ENCODE results near the genes ELOVL7 and RGS7BP.

GRCh38 chr5:57816307-57816581, 333.6 kb upstream of the ACTBL2 start:
- PRO-cap = no peak

DNA sequence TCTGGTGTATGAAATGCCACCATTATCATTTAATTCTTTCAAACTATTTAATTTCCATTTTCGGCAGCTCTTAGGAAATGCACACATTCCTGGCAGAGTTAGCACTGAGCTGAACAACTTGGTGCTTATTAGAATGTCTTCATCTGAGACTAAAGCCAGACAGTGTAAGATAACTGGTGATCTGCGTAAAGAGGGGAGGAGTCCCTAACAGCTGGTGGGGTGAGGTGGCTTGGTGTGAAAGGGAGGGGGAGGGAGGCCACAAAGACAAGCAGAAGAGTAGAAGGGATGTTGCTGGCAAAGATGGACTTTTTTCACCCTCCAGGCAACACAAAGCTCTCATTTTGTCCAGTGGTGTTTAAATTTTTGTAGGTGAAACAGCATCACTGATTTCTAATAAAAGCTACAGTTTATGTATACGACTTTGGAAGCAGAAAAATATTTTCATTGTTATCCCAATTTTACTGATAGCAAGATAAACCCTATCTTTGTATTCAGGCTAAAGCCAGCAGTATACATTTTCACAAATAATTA, 535.0 kb downstream of the PDE4D start:
- PRO-cap = no peak

DNA sequence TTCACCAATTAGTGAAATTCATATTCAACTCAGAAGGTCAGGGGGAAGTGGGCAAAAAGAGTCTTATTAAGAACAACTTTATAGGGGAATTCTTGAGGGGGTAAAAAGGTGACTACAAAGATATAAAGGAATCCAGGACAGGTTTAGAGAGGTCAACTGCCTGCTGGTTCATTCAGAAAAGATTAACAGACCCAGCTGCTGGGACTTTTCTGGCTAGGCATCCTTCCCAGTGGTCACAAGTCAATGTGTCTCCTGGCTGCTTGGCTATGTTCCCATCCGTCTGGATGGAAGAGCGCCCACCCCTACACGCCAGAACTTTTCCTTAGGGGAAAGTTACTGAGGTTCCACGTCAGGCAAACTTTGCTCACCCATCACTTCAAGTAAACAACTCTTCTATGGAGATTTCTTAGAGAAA, 350.1 kb downstream of the PDE4D start:
- PRO-cap = no peak

- PRO-cap = no peak
Measured at GRCh38 chr5:59584776-59585346, 308.7 kb downstream of the PDE4D start.

GRCh38 chr5:59617131-59617343, 276.5 kb downstream of the PDE4D start:
- PRO-cap = no peak

DNA sequence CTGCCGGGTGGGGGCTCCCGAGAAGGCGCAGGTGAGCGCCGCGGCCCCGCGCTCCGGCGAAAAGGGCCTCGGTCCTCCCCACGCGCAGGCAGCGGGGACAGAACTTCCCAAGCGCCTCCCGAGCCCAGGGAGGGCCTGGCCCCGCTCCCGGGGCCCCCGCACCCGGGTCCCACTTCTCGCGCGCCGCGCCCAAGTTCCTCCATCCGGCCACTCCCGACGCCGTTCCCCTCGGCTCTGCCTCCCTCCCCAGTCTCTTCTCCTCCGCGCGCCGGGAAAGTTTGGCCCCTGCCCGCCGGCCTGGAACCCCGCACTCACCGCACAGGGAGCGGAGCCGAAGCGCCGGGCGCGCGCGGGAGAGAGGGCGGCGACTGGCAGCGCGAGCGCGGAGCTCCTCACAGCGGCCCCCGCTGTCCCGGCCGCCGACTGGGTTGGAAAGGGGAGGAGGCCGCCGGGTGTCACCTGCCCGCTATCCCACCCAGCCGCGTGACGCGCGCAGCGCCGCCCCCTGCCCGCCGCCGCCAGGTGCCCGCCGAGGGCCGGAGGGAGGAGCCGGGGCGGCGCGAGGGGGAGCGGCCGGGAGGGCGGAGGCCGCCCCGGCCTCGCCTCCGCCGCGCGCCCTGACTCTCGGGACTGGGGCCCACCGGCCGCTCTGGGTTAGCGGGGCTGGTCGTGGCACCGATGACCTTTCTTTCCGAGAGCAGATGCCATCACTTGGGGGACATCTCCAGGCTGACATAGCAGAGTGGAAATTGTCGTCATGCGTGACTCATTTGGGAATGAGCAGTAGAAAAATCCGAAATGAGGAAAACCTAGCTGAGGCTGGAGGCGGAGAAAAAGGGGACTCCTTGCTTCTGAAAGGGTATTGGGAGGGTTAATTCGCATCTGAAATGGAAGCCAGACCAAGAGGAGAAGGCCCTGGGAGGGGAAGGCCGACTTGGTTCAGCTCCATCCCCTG, at the start of gene ELOVL7:
Gene ELOVL7 (minus strand): TSS at position 425 of the 955 bp plus-strand sequence.
- PRO-cap = bidirectional peak, plus-strand start at position 545 of the sequence, minus-strand start at position 405 of the sequence

- PRO-cap = no peak
Measured at GRCh38 chr5:61329321-61329741, 2.7 kb upstream of the ZSWIM6 start.

DNA sequence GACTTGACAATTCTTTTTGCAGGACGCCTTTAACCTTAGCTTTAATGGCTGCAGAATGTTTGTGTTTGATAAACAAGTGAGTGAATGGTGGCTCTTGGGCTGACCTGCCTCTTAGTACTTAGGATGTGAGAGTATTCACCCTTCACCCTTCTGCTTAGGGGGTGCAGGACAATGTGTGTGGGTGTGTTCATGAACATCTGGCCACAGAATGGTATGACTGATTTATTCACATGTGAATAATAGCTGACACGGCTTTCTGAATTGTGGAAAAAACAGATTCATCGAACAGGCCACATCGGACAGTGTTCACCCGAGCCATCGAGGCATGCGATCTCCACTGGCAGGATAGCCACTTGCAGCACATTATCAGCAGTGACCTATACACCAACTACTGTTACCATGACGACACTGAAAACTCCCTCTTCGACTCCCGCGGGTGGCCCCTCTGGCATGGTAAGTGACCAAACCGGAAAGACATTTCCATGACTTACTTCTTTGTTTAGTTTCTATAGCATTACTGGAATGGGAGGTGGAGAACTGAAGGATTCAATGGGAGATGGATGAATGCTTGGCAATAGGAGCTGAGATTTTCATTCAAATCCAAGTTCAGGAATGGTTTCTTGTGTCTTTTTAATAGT, 193.6 kb downstream of the ZSWIM6 start:
- PRO-cap = bidirectional peak, plus-strand start at position 520 of the sequence, minus-strand start at position 339 of the sequence

- PRO-cap = no peak
Measured at GRCh38 chr5:61790626-61791206, 458.7 kb downstream of the ZSWIM6 start.

DNA sequence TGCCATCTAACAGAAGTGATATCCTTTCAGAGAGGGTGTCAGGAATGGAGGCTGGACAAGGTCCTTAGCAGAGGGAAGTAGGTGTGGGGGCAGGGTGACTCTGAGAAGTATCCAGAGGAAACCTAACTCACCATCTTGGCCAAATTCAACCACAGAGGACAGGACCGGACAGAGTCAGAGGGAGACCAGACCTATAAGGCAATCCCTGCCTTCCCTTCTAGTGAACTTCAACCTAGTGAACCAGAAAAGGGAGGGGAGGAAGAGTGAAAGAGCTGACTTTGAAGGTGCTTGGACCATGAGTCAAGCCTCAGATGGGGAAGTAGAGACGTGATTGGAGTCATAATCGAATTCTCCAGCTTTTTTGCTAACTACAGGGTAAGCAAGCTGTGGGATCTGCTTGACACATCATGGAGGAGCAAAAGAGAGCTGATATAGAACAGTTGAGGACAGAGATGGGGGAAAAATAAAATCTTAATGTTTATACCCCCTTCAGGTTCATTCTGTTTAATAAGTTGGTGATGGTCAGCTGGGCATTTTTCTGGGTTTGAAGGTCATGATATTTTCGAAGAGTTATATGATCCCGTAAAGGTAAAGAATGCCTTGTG, 18.7 kb upstream of the KIF2A start:
- PRO-cap = no peak

GRCh38 chr5:62390133-62390810, 13.4 kb downstream of the DIMT1 start:
- PRO-cap = no peak

DNA sequence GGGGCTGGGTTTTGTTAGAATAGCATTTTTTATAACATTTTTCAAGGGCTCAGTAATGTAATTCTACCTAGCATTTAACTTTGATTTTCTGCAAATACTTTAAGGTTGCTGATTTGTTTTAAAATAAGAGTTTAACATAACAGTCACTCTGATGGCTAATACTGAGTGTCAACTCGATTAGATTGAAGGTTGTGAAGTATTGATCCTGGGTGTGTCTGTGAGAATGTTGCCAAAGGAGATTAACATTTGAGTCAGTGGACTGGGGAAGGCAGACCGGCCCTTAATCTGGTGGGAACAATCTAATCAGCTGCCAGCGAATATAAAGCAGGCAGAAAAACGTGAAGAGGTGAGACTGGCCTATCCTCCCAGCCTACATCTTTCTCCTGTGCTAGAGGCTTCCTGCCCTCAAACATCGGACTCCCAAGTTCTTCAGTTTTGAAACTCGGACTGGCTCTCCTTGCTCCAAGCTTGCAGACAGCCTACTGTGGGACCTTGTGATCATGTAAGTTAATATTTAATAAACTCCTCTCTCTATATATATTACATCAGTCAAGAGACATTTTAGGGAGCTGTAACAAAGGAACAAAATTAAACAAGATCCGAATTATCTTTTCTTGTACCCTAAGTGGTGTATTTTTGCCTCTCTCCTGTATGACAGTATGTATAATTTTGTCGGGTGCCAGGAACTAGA, 576.0 kb downstream of the LRRC70 start:
- PRO-cap = no peak

DNA sequence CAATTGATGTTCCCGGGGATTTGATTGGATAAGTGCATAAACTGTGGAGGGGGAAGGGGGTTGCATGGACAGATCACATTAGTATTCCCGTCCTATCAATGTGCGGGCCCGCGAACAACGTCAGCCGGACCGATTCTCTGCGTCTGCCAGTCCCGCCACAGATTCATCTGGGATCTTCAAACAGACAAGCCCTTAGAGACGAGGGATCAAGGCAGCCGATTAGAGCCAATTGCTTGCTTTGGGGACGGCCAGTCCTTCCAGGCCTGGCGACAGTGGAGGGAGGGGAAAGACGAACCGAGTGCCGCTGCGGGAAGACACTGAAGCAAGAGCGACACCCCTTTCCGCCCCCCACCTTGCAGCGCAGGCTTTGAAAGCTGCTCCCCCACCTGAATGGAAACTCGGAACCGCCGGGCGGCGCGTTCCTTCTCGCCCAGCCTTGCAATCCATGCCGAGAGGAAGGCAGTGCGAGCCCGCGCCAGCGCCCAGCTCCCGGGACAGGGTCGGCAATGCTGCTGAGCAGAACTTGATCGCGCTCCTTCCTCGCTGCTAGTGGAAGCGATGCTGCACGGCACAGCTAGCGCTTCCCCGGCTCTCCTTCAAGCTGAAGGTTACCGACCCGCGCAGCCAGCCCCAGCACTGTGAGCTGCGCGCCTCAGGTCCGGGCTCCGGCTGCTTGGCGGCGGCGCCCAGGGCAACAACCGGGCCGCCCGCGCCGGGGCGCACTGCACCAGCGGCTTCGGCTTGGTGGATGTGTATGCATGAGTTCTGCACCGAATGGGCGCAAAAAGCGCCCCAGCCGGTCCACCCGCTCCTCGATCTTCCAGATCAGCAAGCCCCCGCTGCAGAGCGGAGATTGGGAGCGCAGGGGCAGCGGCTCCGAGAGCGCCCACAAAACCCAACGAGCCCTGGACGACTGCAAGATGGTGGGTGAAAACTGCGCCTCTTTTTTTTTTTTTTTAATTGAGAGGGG, at the start of gene RGS7BP:
Gene RGS7BP (plus strand): TSS at position 149 of the 970 bp plus-strand sequence.
- PRO-cap = no peak

DNA sequence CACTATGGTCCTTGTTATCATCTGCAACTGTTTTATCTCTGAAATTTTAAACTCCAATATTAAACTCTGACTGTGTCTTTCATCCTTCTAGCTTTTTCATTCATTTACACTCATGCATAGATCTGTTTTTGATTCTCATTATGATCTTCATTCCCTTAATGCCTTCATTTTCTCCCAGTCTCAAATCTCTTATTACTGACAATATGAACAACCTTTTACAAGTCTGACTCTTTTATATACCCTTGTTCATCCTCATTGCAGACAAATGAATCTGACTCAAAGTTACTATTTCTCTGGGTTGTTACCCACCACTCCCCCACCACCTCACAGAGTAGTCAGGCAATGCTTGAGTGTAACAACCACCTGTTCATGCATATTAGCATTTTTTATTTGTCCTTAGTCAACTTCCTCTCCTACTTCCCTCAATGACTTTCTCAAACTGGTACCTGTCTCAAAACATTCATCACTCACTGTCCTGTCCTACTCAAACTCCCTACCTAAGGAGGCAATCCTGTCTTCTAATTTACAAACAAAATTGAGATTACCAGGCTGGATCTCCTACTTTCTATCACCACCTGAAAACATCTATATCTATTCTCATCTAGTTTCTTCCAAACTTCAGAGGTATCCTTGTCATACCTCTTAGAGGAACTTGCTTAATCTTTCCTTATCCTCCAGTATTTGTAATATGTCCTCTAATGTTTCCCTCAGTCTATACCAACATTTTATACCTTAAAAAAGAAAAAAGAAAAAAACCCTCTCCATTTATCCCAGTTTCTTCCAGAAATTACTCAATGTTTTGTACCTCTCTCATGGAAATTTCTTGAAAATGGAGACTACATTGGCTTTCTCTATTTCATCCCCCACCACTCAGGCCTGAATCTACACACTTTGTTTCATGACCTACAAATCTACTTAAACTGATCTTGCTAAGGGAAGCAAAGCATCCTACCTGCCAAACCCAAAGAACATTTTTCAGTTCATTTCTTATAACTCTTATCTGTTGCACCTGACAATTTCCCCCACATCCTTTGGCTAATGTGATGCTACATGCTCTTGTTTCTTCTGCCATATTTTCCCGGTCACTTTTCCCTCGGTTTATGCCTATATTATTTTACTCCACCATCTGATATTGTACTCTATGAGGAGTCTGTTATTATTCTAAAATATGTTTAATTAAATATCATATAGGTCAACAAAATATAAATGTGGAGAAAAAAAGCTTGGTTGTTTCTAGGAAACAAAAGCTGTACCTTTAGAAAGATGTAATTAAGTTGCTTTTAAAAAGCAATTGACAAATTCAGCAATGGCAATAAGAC, 17.9 kb downstream of the SREK1IP1 start:
- PRO-cap = no peak

DNA sequence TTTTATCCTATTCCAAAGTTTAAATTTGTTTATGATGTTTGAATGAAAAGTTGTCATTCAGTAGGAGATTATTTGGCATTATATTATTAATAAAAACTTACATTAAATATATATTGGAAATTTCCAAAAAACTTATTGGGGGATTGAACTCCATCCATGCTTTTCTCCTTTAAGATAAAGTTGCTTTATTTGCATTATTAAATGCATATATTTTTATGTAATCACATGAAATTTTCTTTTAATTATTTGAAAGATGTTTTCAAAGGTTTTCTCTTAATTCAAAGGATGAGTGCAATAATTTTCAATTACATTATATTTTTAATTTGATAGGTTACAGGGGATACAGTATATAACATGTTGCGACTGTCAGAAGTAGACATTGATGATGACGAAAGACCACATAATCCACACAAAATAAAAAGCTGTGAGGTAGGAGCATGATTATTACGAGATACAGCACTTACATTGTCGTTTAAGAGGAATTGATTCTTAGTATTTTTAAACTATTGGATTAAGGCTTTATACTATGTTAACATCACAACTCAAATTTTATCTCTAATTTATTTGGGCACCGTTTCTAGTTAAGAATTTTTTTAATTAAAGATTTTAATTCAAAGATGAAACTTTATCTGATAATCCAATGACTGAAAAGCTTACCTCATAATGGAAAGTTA, 16.6 kb downstream of the CWC27 start:
- PRO-cap = no peak

GRCh38 chr5:65035144-65036286, 266.8 kb downstream of the CWC27 start:
- PRO-cap = bidirectional peak, plus-strand start at chr5:65035556, minus-strand start at chr5:65035482; bidirectional peak, plus-strand start at chr5:65035857, minus-strand start at chr5:65035751; bidirectional peak, plus-strand start at chr5:65035920, minus-strand start at chr5:65035947

GRCh38 chr5:65061319-65061966, 292.7 kb downstream of the CWC27 start:
- PRO-cap = no peak

DNA sequence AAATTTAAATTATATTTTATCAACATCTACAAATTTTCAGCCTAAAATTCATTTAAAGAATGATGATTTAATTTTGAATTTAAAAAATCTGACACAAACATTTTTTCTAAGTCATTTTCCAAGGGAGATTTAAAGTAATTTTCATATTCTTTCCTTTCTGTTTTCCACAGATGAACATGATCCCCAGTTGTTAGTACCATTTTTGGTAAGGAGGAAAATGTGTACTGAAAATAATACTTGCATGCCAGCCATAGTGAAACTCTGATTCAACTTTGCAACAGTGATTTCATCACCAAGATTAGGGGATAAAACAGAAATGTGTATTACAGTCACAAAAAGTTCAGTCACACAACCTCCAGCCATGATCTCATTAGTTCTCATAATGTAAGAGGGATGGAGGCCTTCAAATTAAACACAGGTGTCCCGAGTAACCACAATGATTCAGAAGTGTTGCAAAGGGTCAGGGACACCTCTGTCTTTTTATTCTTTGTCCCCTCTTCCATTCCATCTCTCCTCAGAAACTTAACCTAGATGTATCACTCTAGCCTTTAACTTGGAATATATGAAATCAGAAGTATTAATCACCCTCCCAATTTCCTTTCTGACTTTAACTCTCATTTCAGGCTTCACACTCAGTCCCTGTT, 291.4 kb downstream of the ADAMTS6 start:
- PRO-cap = no peak

GRCh38 chr5:65721285-65721951, 491 bp downstream of the SGTB start:
- PRO-cap = no peak

DNA sequence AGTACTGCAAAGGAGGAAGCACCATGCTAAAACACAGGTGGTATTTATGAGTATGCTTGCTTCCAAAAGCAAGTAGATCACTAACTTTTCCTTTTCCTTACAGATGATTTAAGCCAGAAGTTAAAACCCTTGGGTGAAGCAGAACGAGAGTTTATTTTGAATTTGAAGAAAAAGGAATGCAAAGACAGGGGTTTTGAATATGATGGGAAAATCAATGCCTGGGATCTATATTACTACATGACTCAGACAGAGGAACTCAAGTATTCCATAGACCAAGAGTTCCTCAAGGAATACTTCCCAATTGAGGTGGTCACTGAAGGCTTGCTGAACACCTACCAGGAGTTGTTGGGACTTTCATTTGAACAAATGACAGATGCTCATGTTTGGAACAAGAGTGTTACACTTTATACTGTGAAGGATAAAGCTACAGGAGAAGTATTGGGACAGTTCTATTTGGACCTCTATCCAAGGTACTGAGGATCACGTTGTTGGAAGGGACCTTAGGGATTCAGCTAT, 66.1 kb downstream of the NLN start:
- PRO-cap = no peak